Cardiac atrium fibroblast (primary cell): ENCODE measurements around a stretch of chr2.

DNA sequence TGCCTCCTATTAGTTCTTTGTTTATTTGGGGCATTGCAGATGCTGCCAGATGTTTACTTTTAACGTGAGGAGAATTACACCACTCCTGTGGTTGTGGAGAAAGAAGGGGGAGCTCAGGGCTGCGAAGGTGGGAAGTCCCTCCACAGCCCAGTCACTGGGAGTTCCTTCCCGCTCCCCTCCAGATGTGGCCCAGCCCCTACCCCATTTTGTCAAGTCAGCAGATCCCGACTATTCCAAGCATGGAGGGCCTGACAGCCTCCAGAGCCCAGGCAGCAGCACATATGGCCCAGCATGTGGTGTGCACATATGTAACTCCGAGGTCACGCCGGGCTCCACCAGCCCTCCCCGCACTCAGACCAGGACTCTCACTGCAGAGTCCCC is 20.9 kb downstream of the PKDCC start:
- RAMPAGE, long total RNA: no peak

GRCh38 chr2:42091960-42092785 is 44.4 kb downstream of the PKDCC start:
- RAMPAGE, long total RNA: no peak

DNA sequence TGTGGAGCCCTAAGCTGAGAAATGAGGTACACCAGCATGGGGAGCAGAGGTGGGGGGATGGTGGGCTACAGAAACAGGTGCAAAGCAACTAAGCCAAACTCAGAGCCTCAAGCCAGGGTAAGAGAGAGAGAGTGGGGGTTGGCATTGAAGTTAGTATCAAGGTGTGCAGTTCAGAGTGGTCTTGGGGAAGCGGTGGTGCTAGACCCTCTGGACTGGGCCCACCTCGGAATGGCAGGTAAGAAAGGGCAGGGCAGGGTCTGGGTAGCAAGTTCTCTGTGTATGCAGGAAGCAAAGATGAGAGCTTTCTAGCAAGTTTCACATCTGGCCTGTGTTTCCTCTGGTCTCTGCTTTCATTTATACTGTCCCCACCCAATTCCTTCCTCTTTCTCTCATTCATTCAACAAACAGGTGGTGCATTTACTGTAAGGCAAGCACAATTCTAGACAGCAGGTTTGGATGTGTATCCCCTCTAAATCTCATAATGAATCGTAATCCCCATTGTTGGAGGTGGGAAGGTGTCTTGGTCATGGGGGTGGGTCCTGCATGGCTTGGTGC is 51.6 kb downstream of the PKDCC start:
- RAMPAGE, long total RNA: no peak

DNA sequence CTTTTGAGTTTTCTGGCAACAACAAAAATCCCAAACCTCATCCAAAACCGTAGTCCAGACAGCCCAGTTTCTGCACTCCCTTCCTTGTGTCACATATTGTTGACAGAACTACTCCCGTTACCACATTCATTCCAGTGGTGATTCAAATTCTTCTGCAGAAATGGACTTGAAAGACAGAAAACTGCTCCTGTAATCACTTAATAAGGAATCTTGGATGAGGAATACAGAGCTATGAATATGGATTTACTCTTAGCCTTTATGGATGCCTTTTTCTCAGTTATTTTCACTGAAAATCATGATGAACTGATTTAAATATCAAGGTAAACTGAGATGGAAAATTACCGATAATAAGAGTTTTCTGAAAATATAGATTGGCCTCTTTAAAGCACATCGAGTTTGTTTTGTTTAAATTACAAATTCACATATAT is 52.2 kb upstream of the EML4 start:
- RAMPAGE, long total RNA: no peak

DNA sequence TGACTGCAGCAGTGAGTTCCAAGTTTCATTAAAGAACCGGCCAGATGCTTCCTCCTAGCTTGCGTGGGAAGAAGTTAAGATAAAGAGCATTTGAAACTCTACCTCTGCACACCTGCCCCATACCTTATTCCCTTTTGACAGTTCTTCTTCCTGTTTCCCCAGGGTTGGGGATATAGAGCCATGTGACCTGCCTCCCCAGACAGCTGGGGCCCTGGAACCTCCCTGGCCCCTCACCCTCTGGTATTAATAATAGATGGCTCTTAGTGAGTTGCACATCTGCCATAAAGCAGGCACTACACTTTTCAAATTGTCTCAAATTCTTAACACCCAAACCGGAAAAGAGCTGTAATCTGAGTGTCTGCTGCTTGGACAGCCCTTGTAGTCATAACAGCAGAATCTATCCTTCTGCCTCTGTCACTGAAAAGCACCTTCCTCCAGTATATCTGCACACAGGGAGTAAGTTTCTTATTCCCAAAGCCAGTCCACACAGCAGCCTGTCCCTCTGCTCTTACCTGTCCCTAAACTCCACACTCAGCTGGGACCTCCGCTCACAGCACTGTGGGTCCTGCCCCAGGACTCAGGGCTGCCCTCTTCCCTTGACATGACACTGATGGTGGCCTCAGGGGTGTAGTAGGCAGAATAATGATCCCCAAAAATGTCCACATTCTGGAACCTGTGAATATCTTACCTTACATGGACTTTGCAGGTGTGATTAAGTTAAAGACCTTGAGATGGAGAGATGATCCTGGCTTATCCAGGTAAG is 39.9 kb upstream of the EML4 start:
- RAMPAGE, long total RNA: no peak

DNA sequence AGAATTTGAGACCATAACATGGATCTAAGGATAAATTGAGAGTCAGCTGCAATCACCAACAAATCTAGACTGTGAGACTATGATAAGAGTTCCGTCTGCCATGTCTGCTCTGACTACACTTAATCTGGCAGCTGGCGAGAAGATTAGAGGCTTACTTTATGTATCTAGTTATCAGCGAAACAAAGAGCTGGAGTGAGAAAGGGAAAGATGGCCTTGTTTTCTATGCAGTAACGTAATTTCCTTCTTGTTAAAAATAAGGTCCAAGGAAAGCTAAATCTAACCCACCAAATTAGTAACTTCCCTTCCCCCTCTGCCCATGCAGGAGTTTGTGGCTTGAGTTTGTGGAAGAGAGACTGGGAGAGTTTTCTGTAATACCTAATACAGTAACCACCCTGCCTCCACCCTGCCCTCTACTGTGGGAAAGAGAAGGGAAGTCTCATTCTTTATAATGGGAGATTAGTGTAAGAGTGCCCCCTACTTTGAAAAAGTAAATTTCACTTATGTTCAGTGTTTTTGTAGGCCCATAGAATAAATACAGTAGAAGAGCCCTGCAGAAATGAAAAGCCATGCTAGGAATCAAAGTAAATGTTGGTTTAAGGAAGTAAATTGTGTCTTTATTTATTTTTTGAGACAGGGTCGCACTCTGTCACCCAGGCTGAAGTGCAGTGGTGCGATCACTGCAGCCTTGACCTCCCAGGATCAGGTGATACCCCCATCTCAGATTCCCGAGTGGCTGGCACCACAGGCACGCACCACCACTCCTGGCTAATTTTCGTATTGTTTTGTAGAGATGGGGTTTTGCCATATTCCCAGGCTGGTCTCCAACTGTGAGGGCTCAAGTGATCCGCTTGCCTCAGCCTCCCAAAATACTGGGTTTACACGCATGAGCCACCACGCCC is 27.6 kb downstream of the EML4 start:
- RAMPAGE, long total RNA: no peak

- RAMPAGE, long total RNA: no peak
Measured at GRCh38 chr2:42340367-42341191, 20.4 kb downstream of the COX7A2L start.

DNA sequence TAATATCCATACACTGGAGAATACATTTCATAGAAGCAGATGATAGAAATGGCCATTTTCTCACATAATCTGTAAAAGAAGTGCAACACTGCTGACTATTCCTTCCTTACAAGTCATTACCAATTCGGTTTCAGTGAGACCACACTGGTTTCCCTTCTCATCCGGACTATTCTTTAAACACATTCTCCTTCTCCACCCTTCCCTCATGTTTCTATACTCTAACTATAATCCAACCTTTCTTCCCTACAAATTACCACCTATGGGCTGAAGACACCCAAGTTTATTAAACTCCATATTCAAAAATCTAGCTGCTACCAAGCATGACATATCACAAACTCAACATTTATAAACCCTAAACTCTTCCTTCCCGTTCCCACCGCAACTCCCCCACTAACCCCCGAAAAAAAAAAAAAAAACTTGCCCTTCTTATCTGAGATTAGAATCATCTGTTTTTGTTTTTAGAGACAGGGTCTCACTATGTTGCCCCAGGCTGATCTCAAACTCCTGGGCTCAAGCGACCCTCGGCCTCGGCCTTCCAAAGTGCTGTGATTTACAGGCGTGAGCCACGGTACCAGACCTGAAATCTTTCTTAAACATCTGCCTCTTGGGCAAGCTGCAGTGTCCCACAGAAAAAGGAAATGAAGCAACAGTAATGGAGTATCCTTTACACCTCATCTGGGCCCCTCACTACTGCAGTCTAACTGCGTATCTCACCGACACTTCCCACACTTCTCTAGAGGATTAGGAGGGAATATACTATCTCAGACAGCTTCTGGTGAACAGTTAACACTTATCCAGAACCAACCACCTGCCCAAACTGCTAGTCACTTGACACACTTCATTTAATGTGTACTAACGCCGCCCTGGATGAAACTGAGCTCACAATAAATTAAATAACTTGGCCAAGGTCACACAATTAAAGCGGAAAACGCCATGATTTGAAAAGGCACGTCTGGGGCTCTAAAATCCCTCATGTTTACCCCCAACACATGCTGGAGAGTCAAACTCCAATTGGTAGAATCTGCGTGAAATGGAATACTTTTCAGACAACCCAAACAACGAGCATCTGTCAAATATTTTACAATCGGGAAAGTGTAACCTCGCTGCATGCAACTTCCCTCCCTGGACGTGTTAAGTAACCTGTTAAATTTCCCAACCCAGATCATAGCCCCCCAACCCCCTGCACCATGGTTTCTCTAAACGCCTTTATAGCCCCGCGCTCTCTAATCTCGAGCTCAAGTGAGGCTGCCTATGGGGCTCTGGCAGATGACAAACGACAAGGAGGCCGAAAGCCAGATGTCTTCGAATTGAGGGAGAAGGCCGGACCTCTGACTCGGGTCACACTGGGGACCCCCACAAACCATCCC is 1.1 kb downstream of the COX7A2L start:
- RAMPAGE, long total RNA: no peak

- RAMPAGE, long total RNA: no peak
Measured at GRCh38 chr2:42361903-42362401, 935 bp upstream of the COX7A2L start.

- RAMPAGE, long total RNA: no peak
Measured at GRCh38 chr2:42569777-42570339, 1.4 kb downstream of the MTA3 start.

DNA sequence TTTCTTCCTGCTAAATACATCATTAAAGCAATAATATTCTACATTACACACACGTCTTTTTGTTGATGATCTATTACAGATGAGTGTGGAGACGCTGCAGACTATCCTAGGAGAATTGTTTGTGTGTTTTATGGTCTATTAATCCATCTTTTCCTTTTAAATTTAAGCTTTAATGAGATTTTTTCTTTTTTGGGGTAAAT is 94.4 kb downstream of the OXER1 start:
- RAMPAGE, long total RNA: no peak

GRCh38 chr2:42752252-42752575 is 11.7 kb downstream of the OXER1 start:
- RAMPAGE, long total RNA: no peak

GRCh38 chr2:42787870-42788147 is 4.6 kb downstream of the HAAO start:
- RAMPAGE, long total RNA: no peak

GRCh38 chr2:42795285-42795616 is 2.9 kb upstream of the HAAO start:
- RAMPAGE, long total RNA: no peak

DNA sequence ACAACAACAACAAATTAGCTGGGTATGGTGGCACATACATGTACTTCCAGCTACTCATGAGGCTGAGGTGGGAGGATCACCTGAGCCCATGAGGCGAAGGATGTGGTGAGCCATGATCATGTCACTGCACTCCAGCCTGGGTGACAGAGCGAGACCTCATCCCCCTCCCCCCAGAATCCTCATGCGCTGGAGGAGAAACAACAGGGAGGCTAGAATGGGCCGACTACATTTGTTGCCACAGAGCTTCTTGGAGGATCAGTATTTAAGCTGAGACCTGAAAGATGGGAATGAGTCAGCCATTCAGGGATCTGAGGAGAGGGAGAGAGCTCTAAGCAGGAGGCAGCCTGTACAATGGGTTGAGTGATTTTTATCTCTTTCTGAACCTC is 131.3 kb upstream of the HAAO start:
- RAMPAGE, long total RNA: no peak

DNA sequence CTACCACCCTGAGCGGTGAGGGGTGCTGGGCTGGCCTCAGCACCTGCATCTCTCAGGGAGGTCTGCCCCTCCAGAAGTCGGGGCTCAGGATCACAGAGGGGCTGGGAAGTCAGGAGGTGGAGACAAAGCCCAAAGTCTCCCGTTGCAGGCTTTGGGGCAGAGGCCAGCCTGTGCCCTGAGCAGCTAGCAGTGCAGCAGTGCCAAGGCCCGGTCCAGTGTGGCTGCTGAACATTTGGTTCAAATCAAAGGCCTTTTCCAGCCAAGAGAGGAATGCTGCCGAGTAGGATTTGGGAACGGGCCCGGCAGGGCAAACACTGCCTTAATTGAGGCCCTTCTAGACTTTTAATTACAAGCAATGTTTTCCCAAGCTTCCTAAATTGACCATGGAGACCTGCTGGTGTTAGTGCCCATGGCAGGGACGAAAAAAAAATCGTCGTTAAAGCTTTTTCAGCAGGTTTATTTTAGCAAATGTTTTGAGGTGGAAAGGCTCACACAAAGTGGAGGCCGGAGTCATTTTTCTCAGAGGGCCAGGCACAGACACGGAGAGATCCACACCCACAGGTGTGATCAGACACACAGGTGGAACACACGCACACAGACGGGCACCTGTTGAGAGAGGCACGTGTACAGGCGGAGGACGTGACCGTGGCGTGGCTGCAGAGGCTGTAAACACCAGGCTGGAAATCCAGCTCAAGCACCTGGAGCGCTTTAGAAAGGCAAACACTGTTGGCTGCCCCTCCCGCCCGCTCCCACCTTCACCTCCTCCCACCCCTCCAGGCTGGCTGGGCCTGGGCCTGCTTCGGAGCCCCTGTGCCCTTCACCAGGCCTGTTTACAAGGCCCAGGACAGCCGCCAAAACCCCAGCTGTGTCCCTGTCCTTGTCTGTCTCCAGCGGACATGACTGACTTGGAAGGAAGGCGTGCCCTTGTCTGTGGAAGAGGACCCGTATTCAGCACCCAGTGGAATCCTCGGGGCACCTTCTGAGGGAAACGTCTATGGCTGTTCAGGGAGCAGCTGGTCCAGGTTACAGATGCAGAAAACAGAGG is 133.9 kb upstream of the HAAO start:
- RAMPAGE, long total RNA: no peak

DNA sequence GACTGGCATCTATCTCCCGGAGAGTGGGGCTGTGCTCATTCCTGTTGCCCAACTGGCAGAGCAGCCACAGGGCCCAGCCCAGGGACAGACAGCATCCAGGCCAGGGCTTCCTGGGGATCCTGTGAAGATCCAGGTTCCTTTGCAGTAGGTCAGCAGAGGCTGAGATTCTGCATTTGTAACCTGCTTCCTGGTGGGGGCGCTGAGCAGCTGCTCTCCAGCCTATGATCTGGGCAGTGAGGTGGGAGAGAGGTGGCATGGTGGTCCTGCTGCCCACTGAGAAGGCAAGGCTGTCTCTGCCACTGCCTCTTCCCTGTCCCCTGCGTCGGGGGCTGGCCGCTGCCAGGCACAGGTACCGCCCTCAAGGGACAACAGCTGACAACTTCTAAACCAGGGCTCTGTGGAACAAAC is 139.1 kb upstream of the HAAO start:
- RAMPAGE, long total RNA: no peak

DNA sequence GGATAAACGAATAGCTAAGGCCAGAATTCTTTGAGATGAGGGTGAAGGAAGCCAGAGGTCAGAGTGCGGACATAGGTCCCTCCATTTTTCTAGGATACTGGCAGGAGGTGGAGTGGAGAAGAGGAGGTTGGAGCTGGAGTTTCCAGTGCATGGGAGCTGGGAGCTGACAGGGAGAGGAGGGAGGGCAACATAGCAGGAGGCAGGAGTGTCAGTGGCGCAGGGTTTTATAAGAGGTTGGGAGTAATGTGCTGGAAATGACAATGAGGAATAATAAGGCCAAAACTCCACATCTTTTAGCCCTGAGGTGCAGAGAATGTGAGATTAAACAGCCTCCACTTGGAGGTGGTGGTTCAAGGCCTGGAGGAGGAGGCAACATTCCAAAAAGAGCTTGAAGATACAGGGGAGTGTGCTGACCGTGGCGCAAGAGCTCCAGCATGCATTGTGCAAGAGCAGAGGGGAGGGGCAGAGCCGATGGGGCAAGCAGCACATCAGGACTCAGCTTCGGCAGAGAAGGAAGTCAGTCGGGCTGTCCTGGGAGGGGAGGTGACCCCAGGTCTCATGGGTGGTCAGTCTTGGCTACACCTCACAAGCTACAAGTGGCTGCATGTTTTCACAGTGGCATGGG is 208.3 kb downstream of the ZFP36L2 start:
- RAMPAGE, long total RNA: no peak

DNA sequence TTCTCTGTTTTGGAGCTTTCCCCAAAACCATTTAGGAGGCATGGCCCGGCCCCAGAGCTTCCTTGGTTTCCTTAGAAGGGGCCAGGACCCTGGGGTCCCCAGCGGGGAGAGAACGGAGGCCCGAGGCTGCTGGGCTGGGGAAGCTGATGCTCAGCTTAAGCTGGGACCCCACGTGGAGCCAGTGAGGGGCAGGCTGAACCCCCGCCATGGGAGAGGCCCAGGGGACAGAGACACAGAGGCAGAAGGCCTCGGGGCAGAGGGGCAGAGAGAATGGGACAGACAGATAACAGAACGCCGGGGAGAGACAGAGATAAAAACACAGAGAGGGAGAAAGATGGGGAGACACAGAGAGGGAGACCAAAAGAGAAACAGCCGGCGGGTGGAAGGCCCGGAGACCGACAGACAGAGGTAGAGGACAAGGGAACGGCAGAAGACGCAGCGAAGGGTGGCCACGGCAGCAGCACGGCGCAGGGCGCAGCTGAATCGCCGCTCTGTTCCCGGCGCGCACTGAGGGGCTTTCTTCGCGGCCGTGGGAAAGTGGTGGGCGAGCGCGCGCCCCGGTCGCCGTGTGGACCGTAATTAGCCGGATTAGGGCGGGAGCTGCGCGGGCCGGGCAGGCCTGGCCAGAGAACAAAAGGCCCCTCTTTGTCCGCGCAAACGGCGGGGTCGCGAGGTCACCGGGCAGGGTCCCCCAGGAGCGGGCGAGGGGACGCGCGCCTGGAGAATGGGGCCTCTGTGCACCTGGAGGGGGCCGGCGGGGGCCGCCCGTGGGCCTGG is 158.5 kb downstream of the ZFP36L2 start:
- RAMPAGE, long total RNA: no peak

- RAMPAGE, long total RNA: no peak
Measured at GRCh38 chr2:43186844-43187484, 39.4 kb downstream of the ZFP36L2 start.